Gastroesophageal sphincter (tissue), 4 donors: ENCODE measurements around a stretch of chr16.

- PRO-cap = no peak
- RAMPAGE, long total RNA, 4 experiments = no peak in any of the 4 experiments
Observed at GRCh38 chr16:11308699-11309297, 27.7 kb upstream of the PRM1 start.

- PRO-cap = no peak
- RAMPAGE, long total RNA, 4 experiments = no peak in any of the 4 experiments
Observed at GRCh38 chr16:11462049-11462780, 64.8 kb downstream of the ENSG00000188897 start.

- PRO-cap = no peak
- RAMPAGE, long total RNA, 4 experiments = no peak in any of the 4 experiments
Observed at GRCh38 chr16:11493578-11493918, 33.5 kb downstream of the ENSG00000188897 start.

DNA sequence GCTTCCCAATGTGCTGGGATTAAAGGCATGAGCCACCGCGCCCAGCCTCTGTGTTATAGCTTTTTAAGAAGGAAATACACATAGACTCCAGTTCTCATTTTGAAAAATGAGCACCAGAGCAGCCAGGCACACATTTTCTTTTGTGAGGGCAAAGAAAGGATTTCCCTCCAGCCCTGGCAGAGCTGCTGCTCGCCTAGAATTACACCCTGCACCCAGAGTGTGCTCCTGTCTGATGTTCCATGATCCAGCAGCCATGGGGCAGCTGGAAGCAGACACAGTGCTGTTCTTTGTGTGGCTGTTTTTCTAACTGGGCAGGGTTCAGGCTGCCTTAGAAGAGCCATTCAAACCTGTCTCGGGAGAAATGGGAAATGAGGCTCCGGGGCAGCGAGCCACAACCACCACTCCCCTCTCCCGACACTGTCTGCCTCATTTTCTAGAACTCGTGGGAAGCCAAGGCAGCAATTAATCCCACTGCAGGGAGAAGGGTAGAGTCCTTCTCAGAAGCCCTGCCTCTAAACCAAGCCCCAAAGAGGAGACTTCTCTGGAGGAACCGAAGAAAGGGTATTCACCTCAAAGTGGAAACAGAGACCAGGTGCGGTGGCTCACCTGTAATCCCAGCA lies 28.9 kb downstream of the LITAF start:
- PRO-cap = bidirectional peak, plus-strand start at position 429 of the sequence, minus-strand start at position 231 of the sequence
- RAMPAGE, long total RNA, 4 experiments = no peak in any of the 4 experiments

DNA sequence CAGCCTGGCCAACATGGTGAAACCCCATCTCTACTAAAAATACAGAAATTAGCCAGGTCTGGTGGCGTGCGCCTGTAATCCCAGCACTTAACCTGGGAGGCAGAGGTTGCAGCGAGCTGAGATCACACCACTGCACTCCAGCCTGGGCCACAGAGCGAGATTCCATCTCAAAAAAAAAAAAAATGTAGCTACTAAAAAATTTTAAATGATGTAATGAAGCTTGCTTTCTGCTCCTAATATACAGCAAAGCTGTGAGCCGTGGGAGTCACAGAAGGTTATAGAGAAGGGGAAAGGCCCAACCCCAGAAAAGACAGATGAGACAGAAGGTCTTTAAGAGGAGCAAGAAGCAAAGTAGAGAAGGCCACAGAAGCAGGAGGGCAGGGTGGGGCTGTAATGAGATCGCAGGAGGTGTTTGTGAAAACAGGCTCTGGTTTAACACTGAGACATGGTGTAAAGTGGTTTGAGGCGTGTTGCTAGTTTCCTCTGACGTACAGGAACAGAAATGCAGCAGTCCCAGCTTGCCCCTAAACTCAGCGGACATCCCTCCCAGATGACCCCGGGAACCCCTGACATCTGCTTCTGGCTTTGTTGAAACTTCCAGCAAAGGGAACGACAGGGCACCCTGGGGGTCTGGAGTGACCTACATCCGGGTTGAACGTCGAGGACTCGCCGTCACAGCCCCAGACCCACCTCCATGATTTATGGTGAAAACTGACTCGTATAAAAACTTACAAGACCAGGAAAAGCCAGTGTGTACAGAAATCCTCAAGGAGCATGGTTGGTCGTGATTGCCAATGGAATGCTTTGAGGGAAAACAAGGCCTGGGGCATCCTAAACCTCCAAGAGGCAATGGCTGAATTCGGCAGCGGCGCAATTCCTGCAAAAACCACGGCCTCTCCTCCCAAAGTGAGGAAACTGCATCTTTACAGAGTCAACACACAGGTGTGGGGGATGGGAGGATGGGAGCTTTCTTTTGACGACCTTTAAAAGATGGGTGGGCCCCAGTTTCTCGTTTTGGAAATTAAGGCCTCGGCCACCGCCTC lies 26.0 kb downstream of the LITAF start:
- PRO-cap = bidirectional peak, plus-strand start at position 510 of the sequence, minus-strand start at position 414 of the sequence; unidirectional peak, plus-strand start at position 749 of the sequence
- RAMPAGE, long total RNA, 4 experiments = no peak in any of the 4 experiments

GRCh38 chr16:11583145-11583590 lies 3.6 kb downstream of the LITAF start:
- PRO-cap = no peak
- RAMPAGE, long total RNA, 4 experiments = no peak in any of the 4 experiments

DNA sequence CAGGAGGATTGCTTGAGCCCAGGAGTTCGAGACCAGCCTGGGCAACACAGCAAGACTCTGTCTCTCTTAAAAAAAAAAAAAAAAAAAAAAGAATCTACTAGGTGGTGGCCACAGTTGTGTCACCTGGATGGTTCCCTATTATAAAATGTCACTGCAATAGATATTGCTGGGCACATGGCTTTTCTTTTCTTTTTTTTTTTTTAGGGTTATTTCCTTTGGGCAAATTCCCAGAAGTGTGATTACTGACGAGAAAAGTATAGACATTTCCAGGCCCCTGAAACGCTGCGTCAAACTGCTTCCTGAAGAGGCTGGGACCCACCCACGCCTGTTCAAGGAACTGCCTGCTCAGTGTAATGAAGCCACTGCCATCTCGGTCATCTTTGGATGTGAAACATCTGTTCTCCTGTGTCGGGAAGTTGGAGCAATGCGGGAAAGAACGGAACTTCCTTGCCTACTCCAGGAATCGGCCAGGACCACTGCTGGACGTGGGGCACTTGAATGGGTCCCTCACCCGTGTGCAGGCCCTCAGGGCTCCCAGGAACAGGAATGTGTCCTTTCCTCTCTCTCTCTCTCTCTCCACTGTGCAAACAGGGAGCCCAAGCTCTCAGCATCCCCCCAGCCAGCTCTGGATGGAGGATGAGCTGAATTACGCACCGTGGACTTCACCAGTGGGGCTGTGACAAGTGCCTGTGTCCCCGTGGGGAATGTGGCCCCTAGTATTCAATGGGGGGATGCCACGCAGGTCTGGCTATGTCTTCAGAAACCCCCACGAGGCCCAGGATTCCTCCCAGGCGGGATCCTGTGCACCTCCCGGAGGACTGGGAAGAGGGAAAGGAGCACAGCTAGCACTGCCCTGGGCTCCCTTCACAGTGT lies 18.1 kb upstream of the LITAF start:
- PRO-cap = unidirectional peak, plus-strand start at position 459 of the sequence
- RAMPAGE, long total RNA, 4 experiments = no peak in any of the 4 experiments

DNA sequence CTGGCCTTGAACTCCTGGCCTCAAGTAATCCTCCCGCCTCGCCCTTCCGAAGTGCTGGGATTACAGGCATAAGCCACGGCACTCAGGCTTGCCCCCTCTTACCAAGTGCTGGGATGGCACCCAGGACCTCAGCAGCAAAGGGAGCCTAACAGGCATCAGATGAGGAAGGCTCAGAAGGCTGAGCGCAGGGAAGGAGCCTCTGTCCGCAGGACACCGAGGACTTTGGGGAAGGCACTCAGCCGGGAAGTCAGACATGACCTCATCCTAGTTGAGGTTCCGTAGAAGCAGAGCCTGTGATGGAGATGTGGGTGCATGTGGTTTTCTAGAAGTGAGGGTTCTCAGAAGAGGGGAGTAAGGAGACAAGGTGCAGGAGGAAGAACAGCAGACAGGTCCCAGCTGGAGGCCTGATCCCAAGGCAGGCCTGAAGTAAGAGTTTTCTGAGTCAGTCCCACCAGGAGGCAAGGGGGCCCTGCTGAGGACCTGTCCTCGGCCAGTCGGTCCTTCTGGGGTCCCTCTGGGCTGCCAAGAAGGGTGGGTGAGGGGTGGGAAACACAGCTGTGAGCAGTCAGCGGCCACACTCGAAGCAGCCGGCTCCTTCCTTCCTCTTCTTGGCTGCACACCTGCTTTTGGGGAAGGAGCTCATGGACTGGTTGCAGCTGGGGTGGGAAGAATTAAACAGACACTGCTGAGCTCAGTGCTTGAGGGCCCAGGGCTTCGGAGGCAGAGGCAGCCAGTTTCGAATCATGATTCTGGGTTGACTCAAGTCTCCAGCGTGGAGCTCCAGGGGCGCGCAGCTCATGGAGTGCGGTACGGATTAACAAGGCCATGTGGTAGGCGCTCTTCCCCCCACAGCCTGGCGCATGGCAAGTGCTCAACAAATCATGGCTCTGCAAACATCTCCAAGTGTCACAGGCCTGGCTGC lies 39.0 kb upstream of the SNN start:
- PRO-cap = no peak
- RAMPAGE, long total RNA, 4 experiments = no peak in any of the 4 experiments

DNA sequence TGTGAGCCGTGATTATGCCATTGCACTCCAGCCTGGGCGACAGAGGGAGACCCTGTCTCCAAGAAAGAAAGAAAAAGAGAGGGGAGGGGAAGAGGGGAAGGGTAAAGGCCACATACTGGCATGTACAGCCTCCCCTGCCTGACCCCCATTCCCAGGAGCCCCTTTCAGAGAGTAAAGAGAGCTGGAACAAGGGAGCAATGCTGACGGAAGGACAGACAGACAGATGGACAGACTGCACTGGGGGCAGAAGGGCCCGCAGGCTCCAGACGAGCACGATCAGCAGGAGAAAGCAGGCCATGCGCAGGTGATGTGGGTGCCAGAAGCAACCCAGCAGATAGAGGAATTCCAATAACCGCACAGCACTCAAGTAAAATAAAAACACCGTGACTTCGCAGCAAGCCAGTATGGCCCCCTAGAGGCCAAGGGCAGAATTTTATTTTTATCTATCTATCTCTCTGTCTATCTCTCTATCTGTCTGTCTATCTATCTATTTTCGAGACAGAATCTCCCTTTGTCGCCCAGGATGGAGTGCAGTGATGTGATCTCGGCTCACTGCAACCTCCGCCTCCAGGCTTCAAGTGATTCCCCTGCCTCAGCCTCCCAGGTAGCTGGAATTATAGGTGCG lies 27.0 kb upstream of the SNN start:
- PRO-cap = no peak
- RAMPAGE, long total RNA, 4 experiments = no peak in any of the 4 experiments

GRCh38 chr16:11672641-11673306 lies 4.5 kb downstream of the SNN start:
- PRO-cap = no peak
- RAMPAGE, long total RNA, 4 experiments = no peak in any of the 4 experiments

DNA sequence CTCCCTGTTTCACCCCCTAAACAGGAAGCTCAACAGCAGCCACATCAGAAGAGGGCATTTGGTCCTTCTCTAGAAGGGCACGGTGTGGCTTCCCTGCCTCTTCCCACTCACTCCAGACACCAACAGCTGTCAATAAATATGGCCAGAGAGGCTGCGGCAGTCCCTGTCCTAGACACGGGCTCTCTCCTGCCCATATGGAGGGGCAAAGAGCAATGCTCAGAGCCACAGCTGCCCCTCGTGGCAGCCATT lies 29.4 kb downstream of the SNN start:
- PRO-cap = no peak
- RAMPAGE, long total RNA, 4 experiments = no peak in any of the 4 experiments

GRCh38 chr16:11712188-11712500 lies 30.5 kb downstream of the TXNDC11 start:
- PRO-cap = no peak
- RAMPAGE, long total RNA, 4 experiments = no peak in any of the 4 experiments

GRCh38 chr16:11743470-11744090 lies 923 bp upstream of the TXNDC11 start:
- PRO-cap = no peak
- RAMPAGE, long total RNA, 4 experiments = no peak in any of the 4 experiments

GRCh38 chr16:11793482-11794265 lies 3.4 kb downstream of the ZC3H7A start:
- PRO-cap = no peak
- RAMPAGE, long total RNA, 4 experiments = no peak in any of the 4 experiments

- PRO-cap = no peak
- RAMPAGE, long total RNA, 4 experiments = no peak in any of the 4 experiments
Observed at GRCh38 chr16:11869168-11870383, 18.2 kb upstream of the RSL1D1 start.

DNA sequence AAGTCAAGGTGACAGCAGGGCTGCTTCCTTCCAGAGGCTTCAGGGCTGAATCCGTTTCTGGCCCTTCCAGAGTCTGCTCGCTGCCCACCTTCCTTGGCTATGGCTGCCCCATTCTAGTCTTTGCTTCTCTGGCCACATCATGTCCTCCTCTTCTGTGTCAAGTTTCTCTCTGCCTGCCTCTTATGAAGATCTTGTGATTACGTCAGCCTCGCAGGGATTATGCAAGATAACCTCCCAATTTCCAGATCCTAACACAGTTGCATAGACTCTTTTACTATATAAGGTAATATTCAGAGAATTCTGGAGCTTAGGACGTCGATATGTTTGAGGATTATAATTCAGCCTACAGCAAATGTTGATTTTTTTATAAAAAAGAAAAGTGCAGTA lies 65.0 kb downstream of the SNX29 start:
- PRO-cap = no peak
- RAMPAGE, long total RNA, 4 experiments = no peak in any of the 4 experiments

GRCh38 chr16:12167058-12167602 lies 190.6 kb downstream of the SNX29 start:
- PRO-cap = no peak
- RAMPAGE, long total RNA, 4 experiments = start-site peak on the plus strand in 1 of 4 experiments, at chr16:12167134-12167366 at its widest, 8 reads per replicate

GRCh38 chr16:12260596-12261115 lies 284.1 kb downstream of the SNX29 start:
- PRO-cap = no peak
- RAMPAGE, long total RNA, 4 experiments = no peak in any of the 4 experiments

DNA sequence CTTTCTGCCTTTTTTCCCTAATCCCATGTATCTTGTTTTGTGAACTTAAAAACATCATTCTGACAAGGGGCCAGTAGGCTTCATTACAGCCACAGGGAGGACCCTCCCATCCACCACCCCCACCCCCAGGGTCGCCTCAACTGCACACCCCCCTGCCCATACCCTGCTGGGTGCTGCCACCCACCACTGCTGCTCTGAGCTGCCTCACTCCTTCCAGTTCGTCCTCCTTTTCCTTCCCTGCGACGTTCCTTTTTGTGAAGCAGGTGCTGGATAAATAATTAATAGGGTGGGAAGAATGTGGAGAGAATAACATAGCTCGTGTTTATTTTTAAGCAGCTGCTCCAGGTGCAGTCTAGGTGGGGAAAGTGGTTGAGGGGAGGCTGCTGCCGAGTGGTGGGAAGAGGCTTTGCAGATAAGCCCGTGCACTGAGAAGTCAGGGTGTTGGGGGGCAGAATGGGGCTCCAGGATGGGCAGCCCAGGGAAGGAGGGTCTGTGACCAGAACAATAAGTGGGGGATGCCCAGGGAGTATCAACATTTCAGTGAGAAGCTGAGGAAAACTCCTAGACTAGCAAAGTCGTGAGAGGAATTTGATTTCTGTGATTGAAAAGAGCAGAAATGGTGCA lies 300.6 kb downstream of the CPPED1 start:
- PRO-cap = no peak
- RAMPAGE, long total RNA, 4 experiments = no peak in any of the 4 experiments

GRCh38 chr16:12532811-12533281 lies 270.8 kb downstream of the CPPED1 start:
- PRO-cap = no peak
- RAMPAGE, long total RNA, 4 experiments = no peak in any of the 4 experiments